LHCN-M2 (cell line): Measurements from ENCODE around the genes UCP1 and C4orf51.

DNA sequence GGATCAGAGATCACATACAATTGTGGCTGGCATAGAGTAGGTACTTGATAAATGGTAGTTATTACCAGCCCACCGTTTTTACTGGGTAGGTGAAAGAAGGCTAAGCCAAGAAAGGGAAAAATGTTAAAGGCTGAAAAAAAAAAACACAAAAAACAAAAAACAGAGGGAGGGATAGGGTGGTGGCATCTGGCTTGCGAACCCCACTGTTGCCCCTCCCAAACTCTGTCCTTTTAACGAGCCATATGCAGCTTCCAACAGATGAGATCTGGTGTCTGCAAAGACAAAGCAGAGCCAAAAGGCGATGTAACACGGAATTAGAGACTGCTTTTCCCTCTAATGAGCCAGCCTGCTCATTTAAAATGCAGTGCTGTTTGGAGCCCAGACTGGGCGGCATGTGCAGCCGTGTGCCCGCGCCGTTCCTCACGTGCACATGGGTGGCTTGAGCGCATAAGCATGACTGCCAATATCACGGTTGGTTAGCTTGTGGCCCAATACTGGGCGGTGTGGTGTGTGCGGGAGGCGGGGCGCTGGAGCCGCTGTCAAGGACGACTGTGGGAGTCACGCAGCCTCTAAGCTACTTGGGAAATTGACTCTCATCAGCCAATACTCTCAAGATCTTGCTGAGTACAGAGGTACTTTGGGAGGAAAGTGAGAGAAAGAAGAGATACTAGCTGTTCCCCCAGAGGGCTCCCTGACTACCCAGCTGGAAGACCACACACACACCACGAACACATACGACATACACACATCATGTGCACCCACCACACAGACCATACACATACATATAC is 87.0 kb upstream of the SCOC start:
- RAMPAGE, long total RNA = no peak

GRCh38 chr4:140568706-140569377 is at the start of gene UCP1:
Gene UCP1, minus strand, starts transcription at chr4:140568961.
- RAMPAGE, long total RNA = no peak

- RAMPAGE, long total RNA = no peak
Measured at GRCh38 chr4:140640876-140641599, 72.3 kb upstream of the UCP1 start.

GRCh38 chr4:140695981-140696354 is 60.2 kb downstream of the TBC1D9 start:
- RAMPAGE, long total RNA = no peak

GRCh38 chr4:140947484-140947826 is 185.8 kb downstream of the RNF150 start:
- RAMPAGE, long total RNA = no peak

DNA sequence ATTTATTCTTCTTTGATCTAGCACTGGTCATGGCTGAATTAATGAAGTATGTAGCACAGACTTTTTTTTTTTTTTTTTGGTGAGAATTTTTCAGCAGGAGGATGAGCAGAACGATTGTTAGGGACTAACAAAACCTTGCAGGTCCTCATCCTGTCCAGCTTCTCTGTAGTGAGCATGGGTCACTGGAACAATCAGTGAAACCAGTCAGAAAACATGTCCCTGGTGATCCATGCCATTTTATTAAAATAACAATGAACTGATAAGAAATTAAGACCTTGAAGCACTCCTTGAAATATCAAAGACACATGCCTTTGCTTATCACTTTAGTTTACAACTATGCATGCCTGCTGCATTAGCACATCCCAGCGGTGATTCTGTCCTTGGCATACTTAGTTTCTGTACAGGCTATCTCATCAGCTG is 150.8 kb downstream of the RNF150 start:
- RAMPAGE, long total RNA = no peak

- RAMPAGE, long total RNA = no peak
Measured at GRCh38 chr4:141643329-141644014, 7.1 kb downstream of the IL15 start.

- RAMPAGE, long total RNA = no peak
Measured at GRCh38 chr4:142091064-142091571, 454.7 kb downstream of the IL15 start.

- RAMPAGE, long total RNA = no peak
Measured at GRCh38 chr4:143100600-143100848, 84.2 kb upstream of the USP38 start.

DNA sequence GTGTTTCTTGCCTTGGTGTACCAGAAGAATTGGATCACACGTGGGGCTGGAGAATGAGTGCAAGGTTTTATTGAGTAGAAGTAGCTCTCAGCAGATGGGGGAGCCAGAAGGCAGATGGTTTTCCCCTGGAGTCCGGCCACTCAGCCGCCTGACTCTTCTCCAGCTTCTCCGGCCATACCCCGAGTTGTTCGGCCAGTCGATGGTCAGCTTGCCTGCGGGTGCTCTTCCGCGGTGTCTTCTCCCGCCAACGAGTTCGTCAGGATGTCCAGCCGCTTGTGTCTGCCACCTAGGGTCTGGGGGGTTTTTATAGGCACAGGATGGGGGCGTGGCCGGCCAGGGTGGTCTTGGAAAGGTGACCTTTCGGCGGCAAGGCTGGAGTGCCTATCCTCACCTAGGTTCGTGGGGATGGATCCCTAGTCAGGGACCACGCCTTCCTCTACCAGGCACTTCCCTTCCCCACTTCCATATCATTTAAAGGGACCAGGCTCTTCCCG is 14.6 kb downstream of the GAB1 start:
- RAMPAGE, long total RNA = no peak

DNA sequence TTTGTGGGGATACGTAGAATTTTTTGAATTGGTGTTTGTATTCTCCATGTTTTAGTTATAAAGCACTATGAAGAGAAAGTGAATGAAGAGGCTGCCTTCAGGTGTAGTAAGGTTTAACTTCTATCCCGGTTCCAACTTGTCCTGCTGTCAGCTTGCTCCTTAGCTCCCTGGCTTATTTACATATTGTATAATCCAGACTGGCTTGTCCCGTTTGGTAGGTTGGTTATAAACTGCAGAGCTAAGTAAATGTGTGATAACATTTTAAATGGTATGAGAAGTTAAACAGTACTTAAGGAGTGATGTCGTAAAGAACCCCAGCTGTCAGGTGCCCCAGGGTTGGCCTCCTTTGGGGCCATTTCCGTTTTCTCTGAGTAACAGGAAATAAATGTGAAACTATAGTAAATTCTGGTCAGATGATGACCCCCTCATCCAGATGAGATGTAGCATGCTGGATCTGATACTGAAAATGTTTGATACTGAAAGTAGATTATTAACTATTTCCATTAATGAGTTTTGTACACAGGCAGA is 22.2 kb downstream of the GAB1 start:
- RAMPAGE, long total RNA = no peak

GRCh38 chr4:143557680-143557879 is 44.1 kb downstream of the SMARCA5 start:
- RAMPAGE, long total RNA = no peak

GRCh38 chr4:143911504-143912406 is 6.4 kb upstream of the GYPE start:
- RAMPAGE, long total RNA = no peak

DNA sequence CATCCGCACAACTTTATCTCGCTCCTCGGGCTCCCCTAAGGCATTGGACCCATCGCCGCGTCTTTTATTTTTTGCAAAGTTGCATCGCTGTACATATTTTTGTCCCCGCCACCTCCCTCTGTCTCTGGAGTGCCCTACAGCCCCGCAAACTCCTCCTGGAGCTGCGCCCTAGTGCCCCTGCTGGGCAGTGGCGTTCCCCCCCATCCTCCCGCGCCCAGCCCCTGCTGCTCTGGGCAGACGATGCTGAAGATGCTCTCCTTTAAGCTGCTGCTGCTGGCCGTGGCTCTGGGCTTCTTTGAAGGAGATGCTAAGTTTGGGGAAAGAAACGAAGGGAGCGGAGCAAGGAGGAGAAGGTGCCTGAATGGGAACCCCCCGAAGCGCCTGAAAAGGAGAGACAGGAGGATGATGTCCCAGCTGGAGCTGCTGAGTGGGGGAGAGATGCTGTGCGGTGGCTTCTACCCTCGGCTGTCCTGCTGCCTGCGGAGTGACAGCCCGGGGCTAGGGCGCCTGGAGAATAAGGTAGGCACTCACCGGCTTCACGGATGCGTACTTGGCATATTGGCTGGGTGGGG is 566 bp downstream of the HHIP start:
- RAMPAGE, long total RNA = no peak

- RAMPAGE, long total RNA = no peak
Measured at GRCh38 chr4:145004269-145004763, 93.7 kb downstream of the ANAPC10 start.

DNA sequence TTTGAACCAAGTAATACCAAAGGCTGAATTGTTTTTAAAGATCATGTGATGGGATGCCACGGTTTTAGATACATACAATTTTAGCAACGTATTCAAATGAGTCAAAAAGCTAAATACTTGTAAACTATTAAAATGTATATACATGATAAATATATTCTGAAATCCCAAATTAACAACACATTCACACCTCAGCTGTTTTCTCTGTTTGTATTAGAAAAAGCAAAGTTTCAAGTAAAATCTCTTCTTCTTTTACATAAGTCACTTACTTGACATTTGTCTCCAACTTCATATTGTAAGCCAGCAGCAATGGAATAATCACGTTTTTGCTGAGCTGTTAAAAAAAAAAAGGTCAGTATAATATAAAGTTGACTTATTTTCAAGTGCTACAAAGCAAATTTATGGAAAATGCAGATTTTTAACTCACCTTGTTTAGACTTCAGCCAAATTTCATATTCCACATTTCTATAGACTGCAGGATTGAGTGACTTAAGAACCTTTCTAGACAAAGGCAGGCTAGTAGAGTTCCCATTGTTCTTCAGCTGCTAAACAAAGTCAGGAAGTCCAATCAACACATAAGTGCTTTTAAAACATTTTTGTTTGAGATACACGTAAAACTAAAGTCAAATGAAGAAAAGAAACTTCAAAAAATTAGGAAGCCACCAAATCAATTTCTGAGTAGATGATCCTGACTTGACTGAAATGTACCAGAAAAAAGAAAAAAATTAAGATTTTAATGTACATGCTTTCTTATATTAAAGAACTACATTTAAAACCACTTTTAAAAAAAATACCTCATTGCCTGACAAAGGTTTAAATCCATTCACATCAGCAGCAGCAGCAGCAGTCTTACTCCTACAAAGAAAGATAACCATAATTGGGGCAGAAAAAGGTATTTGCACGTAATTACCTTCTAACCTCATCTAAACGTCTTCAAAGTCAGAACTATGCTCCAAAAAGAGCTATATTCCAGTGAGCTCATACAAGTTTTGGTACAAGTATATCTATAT is 24.9 kb downstream of the OTUD4 start:
- RAMPAGE, long total RNA = no peak

GRCh38 chr4:145340198-145340658 is 141.4 kb upstream of the SMAD1 start:
- RAMPAGE, long total RNA = no peak

- RAMPAGE, long total RNA = no peak
Measured at GRCh38 chr4:145420510-145421001, 61.1 kb upstream of the SMAD1 start.

DNA sequence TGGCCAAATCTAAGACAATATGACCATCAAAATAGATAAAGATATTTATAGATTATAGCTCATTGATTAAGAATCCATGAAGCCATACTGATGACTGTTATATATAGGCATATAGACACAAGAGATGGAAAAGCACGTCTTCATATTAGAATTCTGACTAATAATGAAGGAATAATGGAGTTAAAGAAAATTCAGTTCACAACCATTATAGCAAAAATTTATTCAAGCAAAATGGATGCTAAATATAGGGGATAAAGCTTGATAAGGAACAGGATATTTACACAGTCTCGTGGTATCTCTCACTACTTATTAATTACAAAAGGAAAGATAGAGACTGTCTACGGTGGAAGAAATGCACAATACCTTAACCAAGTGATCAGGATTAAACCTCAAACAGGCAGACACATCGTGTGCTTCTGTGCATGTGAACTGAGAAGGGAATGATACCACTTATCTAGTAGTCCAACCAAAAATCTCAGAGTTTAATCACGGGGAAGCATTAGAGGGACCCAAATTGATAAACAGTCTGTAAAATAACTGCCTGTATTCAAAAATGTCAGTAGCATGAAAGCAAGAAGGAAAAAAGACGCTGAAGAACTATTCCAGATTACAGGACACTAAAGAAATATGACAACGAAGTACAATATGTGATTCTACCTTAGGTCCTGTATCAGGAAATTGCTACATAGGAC is 55.0 kb downstream of the SMAD1 start:
- RAMPAGE, long total RNA = no peak

DNA sequence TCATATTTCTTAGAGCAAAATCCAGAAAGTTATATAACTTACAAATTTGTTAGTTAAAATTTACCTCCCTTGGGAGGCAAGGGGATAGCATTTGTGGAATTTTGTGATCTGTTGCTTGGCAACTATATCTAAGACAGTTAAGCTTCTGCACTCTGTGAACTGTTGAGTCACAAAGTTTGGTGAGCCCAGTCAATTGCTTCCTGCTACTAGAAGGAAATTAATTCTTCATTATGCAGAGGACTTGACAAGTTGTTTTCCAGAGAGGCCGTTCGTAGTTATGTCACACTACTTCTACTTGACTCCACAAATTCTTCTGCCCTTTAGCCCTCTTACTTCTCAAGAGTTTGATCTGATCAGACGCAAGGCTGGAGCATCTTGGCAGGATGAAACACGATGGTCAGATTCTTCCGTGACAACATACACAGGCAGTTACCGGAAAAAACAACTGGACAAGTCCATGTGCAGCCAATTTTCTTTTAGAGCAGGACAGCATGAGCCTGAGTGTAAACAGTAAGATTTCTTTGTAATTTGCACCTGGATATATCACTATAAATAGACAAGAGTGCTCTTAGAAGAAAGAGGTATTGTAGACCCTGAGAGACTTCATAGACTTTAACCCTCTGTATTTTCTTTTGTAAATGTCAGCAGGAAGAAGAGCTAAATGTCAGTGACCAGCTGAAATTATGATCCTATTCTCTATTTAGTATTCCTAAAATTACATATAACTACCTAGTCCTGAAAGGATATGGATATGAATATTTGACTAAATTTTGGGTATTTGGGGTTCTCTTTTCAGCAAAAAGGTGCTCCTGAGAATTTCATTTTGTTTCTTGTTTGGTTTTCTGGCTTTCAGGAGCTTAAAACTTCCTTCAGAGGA is at the start of gene C4orf51:
TSS of gene C4orf51 (plus strand) at position 220 of the 877 bp plus-strand sequence.
- RAMPAGE, long total RNA = no peak